Bronchial lymph node (tissue), 1 donor: ENCODE data around the genes SPATA5L1 and FBN1.

GRCh38 chr15:45134533-45135868 is 5.2 kb downstream of the DUOX1 start:
- PRO-cap = no peak

- PRO-cap = bidirectional peak, plus-strand start at chr15:45198906, minus-strand start at chr15:45198616
These were observed 10.7 kb upstream of the SHF start for GRCh38 chr15:45198311-45199019.

DNA sequence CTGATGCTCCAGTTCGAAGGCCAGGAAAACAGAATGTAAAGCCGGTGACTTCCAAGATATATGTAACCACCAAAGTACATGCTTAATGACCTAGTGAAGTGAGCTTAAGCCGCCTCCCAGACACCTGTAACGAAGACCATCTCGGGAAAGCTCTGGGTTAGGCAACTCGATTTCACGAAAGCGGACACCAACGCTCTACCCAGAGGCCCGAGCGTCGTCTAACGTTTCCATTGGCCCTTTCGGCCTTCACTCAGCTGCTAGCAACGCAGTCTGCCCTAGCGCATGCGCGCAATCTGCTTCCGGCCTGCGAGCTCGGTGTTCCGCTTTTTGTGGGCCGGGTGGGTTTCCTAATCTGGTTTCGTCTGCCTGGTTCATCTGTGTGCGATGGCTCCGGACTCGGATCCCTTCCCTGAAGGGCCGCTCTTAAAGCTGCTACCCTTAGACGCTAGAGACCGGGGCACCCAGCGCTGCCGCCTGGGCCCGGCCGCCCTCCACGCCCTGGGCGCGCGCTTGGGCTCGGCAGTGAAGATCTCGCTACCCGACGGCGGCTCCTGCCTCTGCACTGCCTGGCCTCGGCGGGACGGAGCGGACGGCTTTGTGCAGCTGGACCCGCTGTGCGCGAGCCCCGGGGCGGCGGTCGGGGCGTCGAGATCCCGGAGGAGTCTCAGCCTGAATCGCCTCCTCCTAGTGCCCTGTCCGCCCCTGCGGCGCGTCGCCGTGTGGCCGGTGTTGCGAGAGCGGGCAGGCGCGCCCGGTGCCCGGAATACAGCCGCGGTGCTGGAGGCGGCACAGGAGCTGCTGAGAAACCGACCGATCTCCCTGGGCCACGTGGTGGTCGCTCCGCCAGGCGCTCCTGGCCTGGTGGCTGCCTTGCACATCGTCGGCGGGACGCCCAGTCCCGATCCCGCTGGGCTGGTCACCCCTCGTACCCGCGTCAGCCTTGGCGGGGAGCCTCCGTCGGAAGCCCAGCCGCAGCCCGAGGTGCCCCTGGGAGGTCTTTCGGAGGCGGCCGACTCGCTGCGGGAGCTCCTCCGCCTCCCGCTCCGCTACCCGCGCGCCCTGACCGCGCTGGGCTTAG is at the start of gene SPATA5L1:
Gene SPATA5L1 (plus strand): TSS at position 291 of the 1,078 bp plus-strand sequence.
- PRO-cap = bidirectional peak, plus-strand start at position 355 of the sequence, minus-strand start at position 176 of the sequence

DNA sequence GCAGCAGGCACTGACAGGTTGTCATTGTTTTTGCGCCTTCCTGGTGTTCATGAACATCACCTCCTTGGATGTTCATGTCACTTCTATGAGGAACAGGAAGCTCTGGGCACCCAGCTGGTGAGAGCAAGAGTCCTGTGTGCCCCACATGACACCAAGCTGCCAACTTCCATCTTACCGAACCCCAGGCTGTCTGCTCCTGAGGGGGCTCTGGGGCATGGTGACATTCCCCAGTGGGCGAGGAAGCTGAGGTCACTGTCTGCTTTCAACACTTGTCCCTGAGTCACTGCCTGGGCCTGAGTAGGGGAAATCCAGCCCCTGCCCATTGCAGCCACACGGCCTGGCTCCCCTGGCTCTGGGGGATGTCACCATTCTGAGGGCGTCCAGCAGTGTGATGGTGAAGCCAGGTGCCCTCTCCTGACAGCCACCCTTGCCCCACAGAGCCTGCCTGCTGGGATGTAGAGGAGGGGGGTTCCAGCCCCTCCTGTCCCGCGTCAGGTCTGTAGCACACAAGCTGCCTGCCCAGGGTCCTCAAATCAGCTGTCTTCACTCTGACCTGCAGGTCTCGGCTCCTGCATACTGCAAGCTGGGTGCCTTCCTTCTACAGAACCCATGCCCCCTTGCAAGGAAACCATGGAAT is 17.7 kb downstream of the C15orf48 start:
- PRO-cap = no peak

DNA sequence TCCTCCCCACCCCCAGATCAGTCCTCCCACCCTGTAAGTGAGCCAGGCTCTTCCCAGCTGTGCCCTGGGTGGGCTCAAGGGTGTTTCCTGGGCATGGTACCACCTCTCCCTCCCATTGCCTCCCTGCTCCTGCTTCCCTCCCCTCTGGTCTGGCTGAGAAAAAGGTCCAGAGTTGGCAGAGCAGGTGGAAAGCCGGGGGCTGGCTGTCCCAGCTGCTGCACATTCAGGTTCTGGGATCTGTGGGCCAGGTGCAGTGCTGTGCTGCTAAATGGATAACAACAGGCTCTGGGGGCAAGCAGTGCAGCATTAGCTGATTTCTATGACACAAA is 24.7 kb downstream of the C15orf48 start:
- PRO-cap = no peak

DNA sequence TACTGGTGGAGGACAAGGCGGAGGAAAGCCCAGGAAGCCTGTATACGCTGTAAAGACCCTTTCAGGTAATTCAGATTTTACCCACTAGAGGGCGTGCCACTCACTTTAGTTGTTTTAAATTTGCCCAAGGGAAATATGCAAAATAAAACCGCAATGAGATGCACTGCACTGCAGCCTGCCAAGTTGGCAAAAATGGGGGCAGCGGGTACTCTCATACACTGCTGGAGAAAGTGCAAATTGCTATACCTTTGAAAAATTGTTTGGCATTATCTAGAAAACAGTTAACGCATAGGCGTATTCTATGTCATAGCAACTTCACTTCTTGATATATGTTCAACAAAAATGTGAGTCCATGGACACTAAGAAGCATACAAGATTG is 27.6 kb downstream of the C15orf48 start:
- PRO-cap = unidirectional peak, plus-strand start at position 181 of the sequence

DNA sequence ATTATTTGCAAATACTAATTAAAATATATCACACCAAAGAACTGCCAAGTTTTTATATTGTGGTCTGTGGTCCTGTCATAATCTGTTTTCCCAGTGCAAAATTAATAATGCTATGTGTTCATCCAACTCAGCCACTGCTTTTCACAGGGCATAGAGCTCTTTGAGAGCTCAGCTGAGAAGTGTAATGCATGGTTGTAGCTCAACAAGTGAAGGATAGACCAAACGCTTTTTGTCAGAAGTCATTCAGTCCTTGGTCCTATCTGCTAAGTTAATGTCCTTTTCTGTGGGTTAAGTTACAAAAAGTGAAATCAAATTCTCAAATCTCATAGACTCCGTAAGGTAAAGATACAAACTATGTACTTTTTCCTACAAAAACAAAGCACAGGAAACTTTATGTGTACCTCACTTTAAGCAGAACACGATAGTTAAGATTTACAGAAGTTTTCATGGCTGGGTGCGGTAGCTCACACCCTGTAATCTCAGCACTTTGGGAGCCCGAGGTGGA is 41.0 kb downstream of the SLC30A4 start:
- PRO-cap = no peak

DNA sequence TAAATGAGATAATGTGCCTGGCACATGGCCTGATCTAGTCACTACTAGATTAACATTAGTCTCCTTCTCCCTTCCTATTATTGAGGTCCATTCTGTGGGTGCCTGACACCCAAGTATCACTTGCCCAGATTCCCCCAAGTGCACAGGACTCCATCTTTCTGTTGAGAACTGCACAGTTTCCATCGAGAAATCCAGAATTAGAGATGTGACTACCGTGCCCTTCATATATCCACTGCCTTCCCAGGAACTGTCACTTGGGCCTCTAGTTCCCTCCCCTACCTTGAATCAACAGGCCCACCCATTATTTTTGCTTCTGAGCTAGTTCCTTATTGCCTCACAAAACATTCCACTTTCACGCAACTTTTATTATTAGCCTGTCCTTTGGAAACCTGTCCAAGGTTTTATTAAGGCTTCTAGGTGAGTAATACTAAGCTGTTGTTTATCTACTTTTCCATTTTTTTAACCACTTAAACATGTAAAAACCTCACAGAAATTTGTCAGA is 17.1 kb upstream of the SLC30A4 start:
- PRO-cap = no peak

GRCh38 chr15:45704358-45705280 is 69.8 kb downstream of the SQOR start:
- PRO-cap = bidirectional peak, plus-strand start at chr15:45704710, minus-strand start at chr15:45704630

- PRO-cap = no peak
These were observed 747.4 kb upstream of the SEMA6D start for GRCh38 chr15:46969878-46970286.

DNA sequence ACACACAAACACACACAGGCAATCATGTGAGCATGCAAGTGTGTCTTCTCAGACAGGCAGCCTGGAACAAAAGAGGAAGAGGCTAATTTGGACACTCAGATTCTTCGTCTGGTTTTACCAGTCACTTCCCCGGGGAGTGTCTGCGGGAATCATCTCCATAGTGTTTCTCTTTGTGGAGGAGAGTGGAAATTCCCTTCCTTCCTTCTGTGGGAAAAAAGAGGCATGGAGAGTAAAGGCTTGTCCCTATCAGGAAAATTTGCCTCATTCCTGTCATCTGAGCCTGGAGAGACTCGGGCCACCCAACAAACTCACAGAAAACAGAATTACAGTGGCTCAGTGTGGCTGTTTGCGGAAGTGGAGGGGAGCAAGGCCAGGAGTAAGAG is 212.6 kb upstream of the SEMA6D start:
- PRO-cap = no peak

DNA sequence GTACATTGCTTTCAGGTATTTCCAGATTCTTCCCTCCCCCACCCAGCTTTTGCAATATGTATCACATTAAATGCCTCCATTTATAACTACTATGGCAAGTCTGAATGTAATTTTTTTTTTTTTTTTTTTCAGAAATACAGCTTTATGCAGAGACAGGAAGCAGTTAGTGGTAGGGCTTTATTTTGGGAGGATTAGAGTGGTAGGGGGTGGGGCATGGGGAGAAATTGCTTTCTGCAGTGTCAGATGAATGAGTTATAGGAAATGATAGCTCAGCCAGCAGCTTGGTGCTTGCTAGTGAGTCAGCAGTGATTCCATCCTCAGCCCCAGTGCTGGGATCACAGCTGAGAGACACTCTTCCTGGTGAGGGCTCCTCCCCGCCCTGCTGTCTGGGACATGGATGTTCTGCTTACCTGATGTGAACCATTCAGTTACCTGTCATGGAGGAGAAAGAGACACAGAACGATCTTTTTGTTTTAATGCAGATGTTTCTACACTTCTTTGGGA is 39.5 kb downstream of the SEMA6D start:
- PRO-cap = no peak

- PRO-cap = no peak
These were observed 8.6 kb downstream of the DUT start for GRCh38 chr15:48339489-48340611.

GRCh38 chr15:48602639-48603219 is 42.8 kb downstream of the FBN1 start:
- PRO-cap = unidirectional peak, plus-strand start at chr15:48602992

DNA sequence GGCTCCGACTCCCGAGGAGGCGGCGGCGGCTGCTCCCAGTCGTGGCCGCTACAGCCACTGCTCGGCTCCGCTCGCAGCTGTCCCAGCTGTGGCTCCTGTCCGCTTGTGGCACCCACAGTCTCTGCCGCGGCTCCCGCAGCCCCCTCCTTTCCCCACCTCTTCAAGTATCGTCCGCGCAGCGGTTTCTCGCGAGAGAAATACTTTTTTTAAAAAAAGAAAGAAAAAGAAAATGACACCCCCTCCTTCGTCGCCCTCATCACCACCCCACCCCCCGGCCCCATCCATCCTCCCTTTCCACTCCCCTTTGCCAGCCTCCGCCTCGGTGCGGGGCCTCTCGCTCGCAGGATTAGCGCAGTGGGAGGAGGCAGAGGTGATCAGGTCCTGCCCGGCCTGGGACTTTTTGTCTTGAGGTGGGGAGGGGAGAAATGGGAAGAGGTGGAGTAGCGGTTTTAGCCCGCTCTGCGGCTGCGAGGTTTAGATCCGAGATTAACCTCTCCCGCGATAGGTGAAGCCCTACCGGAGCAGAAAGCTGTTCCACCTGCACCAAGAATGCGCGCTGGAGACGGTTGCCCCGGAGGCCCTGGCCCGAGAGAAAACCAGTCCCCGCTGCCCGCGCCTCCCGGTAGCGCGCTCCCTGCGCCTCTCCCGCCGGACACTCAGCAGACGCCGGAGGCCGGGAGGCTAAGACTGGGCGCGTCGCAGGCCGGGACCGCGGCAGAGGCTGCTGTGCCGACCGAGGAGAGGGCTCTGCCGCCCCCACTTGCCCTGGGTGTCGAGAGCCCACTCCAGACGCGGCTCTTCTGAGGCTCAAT is at the start of gene FBN1:
Gene FBN1 (minus strand): TSS at position 123 of the 812 bp plus-strand sequence.
- PRO-cap = bidirectional peak, plus-strand start at position 310 of the sequence, minus-strand start at position 123 of the sequence; bidirectional peak, plus-strand start at position 343 of the sequence, minus-strand start at position 348 of the sequence; bidirectional peak, plus-strand start at position 659 of the sequence, minus-strand start at position 658 of the sequence

DNA sequence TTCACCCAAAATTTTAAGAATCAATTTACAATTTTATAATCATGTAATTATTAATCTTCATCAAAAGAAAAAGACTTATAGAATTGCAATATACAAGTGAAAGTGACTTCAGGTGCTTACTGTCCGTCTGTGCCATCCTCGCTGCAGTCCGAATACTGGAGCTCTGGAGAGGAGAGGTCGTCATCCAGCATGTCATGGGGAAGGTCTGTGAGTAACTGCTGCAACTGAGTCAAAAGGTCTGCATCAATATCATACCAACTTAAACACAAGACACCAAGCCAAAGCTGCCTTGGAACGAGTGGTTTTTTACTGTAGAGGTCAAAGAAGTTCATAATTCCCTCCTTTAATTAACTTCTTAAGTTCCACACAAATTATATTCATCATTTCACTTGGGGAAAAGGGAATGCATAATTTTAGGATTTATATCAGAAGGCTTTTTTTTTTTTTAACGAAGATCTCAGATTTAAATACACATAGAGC is 13.0 kb downstream of the CEP152 start:
- PRO-cap = no peak

- PRO-cap = no peak
These were observed 27.0 kb upstream of the FGF7 start for GRCh38 chr15:49395798-49396765.

GRCh38 chr15:49428052-49429170 is 5.4 kb downstream of the FGF7 start:
- PRO-cap = unidirectional peak, minus-strand start at chr15:49428658

DNA sequence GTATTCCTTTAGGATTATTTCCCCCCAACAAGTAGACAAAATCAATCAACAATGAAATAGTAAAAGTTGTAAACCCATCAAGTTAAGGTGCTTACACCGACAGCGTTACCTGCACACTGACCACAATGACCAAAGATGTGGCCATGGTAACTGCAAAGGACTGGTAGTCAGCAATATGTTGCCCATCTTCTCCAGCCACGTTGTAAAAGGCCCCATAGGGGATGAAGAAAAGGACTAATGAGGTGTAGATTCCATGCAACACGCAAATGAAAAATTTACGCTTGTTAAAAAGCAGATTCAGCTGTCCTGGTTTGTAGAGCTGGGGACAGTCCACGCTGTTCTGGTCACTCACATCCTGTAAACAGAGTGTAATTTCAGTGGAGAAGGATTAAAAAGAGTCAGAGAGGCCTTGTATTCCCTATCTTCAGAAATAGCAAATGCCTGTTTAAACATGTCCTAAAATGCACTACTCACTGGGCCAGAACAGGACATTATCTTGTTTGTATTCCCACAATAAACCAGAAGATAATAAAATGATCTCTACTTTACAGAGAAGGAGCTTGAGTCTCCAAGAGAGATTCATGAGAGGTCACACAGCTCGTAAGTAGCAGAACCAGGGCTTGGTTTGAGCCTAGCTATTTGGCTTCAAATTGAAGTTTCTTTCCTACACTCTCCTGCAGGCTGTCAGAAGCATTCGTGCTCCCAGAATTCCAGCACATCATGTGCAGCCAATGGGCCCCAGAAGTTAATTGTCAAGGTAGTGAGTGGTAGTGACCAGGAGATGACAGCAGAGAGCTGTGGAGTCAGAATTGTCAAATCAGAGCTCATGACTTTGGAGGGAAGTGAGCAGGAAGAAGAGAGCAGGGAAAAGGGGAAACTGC is 242.6 kb downstream of the ATP8B4 start:
- PRO-cap = no peak

GRCh38 chr15:50182552-50183162 is 661 bp downstream of the SLC27A2 start:
- PRO-cap = no peak